ENCODE measurements around a stretch of chr19.

GRCh38 chr19:7224180-7224893, 69.9 kb downstream of the INSR start:
- RRBS, result no CpG with 5 or more reads among the region's 22 CpGs

- RRBS, result no CpG with 5 or more reads among the region's 1 CpG
Observed at GRCh38 chr19:7228919-7229662, 65.1 kb downstream of the INSR start.

- RRBS, result 7% methylated on average over 19 of the region's 47 CpGs
Observed at GRCh38 chr19:7293028-7293711, 1.0 kb downstream of the INSR start.

DNA sequence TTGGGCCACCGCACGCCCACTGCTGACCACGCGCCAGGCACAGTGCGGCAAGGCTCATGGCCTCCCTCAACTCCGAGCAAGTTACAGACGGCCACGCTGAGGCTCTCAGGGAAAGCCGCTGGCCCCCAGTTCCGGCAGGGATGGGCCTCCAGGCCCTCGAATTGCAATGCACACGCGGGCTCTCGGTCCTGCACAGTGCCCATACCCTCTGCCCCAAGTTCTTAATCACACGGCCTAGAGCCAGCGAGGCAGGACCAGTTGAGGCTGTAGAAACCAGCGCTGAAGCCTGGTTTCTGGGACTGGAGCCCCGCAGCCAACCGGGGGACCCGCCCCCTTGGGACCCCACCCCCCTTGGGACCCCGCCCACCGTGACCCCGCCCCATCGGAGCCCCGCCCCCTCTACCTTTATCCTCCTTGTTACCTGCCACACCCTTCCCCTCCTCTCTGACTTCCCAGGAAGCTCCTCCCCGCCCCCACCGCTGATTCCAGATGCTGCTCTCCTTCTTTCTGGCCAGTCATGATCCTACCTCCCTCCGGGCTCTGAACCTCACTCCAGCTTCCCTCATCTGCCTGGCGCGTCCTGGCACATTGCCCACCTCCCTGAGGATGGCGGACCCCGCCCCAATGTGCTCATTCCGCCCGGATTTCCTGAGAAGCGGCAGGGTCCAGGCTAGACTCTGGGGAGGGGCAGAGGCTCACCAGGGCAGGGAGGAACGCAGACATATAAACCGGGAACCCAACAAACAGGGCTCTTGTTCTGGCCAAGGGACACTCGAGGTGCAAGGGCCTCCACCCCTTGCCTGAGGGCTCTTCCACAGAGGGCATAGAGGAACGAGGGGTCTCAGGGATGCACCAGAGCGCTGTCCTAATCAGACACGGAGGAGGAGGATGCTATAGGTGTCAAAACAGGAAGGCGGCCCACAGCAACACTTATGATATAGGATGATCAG, 5.8 kb downstream of the PEX11G start:
- RRBS, result 32% methylated on average over 8 of the region's 42 CpGs

- RRBS, result no CpG with 5 or more reads among the region's 23 CpGs
Observed at GRCh38 chr19:7489349-7490116, 698 bp upstream of the PEX11G start.

GRCh38 chr19:7544563-7545186, 9.2 kb downstream of the PNPLA6 start:
- RRBS, result no CpG with 5 or more reads among the region's 14 CpGs

- RRBS, result no CpG with 5 or more reads among the region's 11 CpGs
Observed at GRCh38 chr19:7618028-7618334, 11.4 kb downstream of the XAB2 start.

GRCh38 chr19:7658238-7658899, 10.5 kb upstream of the RETN start:
- RRBS, result no CpG with 5 or more reads among the region's 9 CpGs

DNA sequence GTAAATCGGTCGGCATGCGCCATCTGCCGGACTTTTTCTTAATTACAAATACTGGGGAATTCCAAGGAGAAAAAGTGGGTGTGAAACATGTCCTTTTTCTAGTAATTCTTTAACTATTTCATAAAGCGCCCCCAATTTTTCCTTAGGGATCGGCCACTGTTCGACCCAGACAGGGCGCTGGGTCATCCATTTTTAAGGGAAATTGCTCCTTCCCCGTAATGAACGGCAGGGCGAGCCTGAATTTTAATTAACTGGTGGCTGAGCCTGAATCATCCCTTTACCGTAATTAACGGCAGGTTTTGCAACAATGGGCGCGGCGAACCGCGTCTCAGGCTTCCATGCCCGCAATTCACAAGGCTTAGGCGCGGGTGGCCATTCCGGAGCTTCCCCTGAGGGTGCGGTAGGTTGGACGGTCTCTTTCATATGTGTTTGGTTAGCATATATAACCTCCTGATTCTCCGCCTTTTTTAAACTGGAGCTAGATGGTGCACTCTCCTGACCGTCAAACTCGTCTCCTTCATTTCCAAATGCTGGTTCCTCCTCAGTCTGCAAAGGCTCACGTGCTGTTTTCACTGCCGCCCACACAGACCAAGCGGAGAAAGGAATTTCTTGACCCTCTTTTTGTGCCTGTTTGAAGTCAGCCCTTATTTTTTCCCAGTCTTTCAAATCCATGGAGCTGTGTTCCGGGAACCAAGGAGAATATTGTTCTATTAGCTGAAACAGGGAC, 30.1 kb upstream of the EVI5L start:
- RRBS, result no CpG with 5 or more reads among the region's 31 CpGs

DNA sequence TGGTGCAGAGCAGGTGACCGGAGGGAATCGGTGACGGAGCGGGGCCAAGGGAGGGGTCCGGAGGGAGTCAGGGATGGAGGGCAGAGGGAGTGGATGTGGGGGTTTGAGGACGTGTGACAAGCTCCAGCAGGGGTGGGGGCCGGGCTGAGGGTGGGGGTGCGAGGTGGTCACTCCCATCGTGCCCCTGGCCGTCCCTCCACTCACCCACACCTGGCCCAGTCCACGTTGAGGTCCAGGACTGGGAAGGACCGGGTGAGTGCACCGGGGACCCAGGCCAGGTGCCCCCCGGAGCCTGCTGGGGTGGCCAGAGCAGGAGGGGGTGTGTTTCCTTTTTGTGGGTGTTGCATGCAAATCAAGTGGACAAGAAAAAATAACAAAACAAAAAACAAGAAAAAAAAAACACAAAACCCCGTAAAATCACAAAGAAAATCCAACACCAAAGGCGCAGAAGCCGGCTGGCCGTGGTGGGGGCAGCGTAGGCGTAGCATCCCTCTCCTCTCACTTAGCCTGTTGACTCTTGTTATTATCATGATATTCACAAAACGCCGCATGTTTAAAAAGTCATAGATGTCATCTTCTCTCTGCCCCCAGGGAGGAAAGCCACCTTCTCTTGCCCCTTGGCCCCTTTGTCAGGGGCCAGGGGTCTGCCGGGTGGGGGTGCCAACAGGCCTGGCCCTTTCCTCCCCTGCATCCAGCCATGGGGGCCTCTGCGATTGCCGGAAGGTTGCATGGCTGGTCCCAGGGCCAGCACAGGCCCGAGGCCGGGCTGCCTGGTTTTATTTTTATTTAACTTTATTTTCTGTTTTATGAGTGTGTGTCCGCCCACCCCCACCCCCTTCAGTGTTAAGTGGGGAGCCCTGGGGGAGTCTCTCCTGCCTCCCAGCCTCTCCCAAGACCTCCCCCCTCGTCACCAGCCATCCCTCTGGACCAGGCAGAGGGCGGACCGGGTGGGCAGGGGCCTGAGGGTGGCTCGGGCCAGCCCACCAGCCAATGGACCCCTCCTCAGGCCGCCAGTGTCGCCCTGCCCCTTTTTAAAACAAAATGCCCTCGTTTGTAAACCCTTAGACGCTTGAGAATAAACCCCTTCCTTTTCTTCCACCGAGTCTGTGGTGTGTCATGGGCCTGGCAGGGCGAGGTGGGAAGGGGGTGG, 874 bp upstream of the TGFBR3L start:
- RRBS, result 84% methylated on average over 15 of the region's 38 CpGs

GRCh38 chr19:8237955-8238851, 29.0 kb downstream of the CERS4 start:
- RRBS, result no CpG with 5 or more reads among the region's 8 CpGs

DNA sequence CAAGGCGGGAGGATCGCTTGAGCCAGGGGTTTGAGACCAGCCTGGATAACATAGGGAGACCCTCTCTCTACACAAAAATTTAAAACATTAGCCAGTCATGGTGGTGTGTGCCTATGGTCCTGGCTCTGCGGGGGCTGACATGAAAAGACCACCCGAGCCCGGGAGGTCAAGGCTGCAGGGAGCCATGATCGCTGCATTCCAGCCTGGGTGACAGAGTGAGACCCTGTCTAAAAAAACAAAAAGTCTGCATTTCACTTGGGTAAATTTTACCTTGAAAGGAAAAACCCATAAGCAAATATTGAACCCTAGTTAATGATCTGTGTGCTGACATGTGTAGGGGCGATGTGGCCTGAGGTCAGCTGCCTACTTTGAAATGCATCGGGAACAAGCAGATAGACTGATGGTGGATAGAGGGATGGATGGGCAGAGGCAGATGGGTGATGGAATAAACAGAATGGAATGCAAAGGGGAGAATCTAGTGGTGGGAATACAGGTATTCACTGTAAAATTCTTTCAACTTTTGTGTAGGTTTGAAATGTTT, 37.2 kb downstream of the CERS4 start:
- RRBS, result no CpG with 5 or more reads among the region's 8 CpGs

- RRBS, result no CpG with 5 or more reads among the region's 14 CpGs
Observed at GRCh38 chr19:8363018-8363453, 919 bp upstream of the ANGPTL4 start.

DNA sequence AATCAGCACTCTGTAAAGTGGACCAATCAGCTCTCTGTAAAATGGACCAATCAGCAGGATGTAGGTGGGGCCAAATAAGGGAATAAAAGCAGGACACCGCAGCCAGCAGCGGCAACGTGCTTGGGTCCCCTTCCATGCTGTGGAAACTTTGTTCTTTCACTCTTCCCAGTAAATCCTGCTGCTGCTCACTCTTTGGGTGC, 3.6 kb upstream of the RAB11B start:
- RRBS, result no CpG with 5 or more reads among the region's 3 CpGs

GRCh38 chr19:8396347-8396527, 6.1 kb downstream of the RAB11B start:
- RRBS, result no CpG with 5 or more reads among the region's 3 CpGs

- RRBS, result no CpG with 5 or more reads among the region's 13 CpGs
Observed at GRCh38 chr19:8417842-8418529, 4.9 kb downstream of the MARCHF2 start.

GRCh38 chr19:8458016-8458713, 13.4 kb downstream of the HNRNPM start:
- RRBS, result no CpG with 5 or more reads among the region's 6 CpGs

- RRBS, result no CpG with 5 or more reads among the region's 67 CpGs
Observed at GRCh38 chr19:8526193-8527184, 12.5 kb upstream of the ZNF414 start.

DNA sequence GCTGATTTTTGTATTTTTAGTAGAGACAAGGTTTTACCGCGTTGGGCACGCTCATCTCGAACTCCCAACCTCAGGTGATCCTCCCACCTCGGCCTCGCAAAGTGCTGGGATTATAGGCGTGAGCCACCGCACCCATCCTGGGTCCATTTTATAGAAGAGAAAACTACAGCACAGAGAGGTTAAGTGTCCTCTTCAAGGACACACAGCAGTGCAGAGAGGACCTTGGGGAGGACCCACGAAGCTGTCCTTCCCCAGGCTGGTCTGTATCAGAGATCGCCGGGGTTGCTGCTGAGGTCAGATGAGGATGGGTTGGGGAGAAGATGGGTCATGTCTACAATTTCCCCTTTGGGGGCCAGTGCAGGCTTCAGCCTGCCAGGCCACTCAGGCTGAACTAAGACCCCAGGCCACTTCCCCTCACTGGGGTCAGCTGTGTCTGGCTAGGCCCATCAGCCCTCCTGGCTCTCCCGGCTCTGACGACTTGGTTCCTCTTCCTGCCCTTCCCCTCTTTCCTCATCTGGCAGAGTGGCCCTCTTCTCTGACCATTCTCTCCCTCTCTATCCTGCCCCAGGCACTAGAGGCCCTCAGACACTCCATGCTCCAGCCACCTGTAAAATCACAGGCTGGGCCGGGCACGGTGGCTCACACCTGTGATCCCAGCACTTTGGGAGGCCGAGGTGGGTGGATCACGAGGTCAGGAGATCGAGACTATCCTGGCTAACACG, 9.6 kb downstream of the MYO1F start:
- RRBS, result no CpG with 5 or more reads among the region's 19 CpGs

GRCh38 chr19:8638170-8638708, 7.8 kb downstream of the NFILZ start:
- RRBS, result no CpG with 5 or more reads among the region's 22 CpGs

Measured in PFSK-1 (cell line).